HEK293 (cell line): ENCODE measurements around the gene RASA2.

DNA sequence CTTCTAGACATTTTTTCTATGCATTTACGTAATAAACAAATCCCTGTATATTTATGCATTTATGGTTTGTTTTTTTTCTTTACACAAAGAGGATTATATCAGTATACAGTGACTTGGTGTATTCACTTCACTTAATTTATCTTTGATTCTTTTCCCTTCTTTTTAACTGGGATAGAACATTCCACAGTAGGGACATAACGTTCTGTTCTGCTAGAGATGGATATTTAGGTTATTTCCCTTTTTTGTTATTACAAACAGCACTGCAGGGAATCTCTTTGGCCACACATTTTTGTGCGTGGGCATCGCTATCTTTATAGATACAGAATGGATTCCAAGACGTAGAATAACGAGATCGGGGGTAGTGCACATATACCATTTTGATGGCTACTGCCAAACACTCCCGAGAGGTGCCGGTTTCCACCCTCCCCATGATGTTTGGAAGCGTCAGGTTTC, 44.7 kb downstream of the PXYLP1 start:
- PRO-cap, result no peak
- RRBS, 2 experiments, result no CpG with 5 or more reads among the region's 10 CpGs

DNA sequence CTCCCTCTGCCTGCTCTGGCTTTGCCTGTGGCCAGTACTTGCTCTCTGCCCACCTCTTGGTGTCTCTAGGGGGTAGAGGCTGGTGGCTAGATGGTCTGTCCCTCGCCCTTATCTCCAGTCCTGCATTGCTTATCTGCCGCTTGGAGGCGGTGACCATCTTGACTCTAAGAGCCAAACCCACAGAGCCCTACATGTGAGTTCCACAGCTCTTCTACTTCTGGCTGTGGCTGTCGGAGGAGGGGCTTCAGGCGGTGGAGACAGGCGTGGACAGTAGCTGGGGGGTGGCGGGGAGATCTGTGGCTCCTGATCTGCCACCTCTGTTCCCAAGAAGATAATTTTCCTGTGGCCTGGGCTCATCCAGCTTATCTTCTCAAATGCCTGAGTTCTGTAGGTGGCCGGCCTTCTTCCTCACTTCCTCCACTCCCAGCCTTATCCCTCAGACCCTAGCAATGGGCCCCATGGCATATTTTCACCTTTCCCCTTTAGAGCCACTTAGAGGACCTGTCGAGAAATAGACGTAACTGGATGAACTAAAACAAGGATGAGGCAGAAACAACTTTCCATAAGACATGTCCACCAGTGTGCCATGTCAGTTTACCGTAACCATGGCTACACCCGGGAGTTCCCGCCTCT, 55.5 kb upstream of the ZBTB38 start:
- PRO-cap, result no peak
- RRBS, 2 experiments, result no CpG with 5 or more reads among the region's 13 CpGs

DNA sequence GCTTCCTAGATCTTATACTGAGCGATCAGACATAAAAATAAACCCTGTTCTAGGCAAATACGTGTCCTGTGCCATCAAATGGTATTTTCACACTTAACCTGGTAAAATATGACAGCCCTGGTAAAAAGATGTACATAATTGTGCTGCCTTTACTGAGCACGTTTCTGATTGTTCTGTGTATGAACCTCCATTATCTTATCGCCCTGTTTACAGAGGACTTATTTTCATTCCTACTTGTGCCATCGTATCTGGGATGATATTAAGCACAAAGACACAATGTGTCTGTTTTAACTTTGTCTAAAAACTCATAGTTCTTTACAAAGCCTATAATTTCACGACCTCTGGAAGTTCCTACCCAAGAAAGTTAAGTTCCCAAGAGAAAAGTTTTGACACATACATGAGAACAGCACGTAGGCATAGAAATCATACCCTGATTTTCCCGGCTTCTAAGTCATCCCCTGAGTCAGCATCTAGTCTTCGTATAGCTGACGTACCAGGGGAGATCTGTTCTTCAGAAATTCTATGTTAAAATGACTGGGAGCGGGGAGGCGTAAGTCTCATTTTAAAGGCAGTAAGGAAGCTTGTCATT, 948 bp downstream of the ZBTB38 start:
- PRO-cap, result no peak
- RRBS, 2 experiments, result no CpG with 5 or more reads among the region's 12 CpGs

DNA sequence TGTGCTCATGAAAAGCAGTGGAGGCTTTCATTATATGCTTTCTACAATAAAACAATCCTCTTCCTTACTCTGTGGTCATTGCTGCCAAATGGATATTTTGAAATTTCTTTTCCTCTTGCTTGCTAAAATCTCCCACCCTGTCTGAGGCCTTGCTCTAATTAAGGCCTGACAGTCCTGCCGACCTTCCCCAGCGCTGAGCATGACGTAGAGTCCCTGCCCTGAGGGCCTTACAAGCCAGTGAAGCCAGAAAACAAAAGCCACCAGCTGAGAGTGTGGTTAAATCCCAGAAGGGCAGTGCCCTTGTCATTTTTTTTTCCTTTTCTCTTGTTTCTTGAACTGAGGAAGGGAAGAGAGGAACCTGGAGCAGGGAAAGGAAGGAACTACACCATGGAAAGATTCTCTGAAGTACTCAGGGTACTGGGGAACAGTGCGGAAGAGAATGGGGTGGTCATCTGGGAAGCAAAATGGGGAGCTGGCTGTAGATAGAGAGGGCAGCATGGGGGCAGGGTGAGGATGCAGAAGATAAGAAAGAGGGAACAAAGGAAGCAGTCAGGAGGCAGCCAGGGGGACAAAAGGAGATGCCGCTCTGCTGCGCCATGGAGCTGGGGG, 24.9 kb downstream of the ZBTB38 start:
- PRO-cap, result no peak
- RRBS, 2 experiments, result no CpG with 5 or more reads among the region's 6 CpGs

- PRO-cap, result no peak
- RRBS, 2 experiments, result no CpG with 5 or more reads among the region's 3 CpGs
These were observed 37.8 kb downstream of the ZBTB38 start for GRCh38 chr3:141406000-141406693.

DNA sequence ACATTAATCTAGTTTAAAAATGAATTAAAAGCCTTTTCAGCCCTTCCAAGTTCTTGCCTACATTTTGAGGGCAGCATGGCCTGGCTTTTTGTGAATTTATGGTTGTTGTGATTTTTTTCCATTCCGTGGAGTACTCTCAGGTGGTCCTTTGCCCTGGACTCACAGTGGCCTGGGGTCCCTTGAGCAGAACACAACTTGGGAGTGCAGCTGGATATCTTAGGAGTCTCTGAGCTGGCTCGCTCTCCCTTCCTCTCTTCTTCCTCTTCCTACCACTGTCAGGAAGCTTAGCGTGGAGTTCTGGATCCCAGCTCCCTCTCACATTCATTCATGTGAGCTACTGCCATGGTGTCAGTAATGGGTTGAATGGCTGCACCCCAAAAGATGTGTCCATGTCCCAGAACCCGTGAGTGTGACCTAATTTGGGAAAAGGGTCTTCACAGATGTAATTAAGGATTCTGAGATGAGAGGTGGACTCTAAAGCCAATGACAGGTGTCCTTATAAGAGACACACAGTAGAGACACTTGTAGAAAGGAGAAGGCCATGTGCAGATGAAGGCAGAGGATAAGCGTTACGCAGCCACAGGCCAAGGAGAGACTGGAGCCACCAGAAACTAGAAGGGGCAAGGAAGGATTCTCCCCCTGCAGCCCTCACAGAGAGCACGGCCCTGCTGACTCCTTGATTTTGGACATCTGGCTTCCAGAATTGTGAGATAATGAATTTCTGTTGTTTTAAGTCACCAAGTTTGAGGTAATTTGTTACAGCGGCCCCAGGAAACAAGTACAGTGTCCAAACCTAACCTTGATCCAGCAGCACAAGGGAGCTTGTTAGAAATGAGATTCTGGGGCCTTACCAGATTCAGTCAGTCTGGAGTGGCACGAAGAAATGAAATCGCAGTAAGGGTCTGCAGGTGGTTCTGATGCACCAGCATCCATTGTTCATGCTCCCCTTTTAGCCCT, 48.2 kb downstream of the ZBTB38 start:
- PRO-cap, result no peak
- RRBS, 2 experiments, result no CpG with 5 or more reads among the region's 10 CpGs

GRCh38 chr3:141486612-141487477, at the start of gene RASA2:
Gene RASA2, plus strand, starts transcription at chr3:141487027.
- PRO-cap, result unidirectional peak, plus-strand start at chr3:141486766; bidirectional peak, plus-strand start at chr3:141487084, minus-strand start at chr3:141486859
- RRBS, 2 experiments, result 1 to 2% methylated on average over 40 to 49 of the region's 92 CpGs

DNA sequence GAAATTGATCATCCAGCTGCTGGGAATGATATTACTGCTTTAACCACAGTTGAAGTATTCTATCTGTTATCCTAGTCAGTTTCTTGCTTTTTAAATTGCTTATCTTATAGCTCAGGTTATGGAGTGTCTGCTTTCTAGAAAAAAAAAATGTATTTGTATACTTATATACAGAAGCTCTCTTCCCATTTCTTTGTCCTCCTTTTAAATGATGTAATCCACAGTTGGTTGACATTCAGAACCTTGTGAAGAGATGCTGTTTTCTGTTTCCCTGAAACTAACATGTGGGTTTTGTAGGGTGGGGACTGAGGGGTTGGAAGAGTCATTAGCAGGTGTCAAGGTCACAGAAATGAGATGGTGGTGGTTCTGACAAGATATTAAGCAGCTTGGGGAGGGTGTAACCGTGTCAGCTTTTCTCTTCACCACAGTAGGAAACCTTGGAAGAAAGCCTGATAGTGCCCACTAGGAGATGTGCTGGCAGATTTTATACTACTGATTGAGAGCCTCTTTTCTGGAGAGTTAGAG, 2.3 kb downstream of the RASA2 start:
- PRO-cap, result no peak
- RRBS, 2 experiments, result no CpG with 5 or more reads among the region's 1 CpG

- PRO-cap, result no peak
- RRBS, 2 experiments, result no CpG with 5 or more reads among the region's 5 CpGs
These were observed 24.3 kb downstream of the RASA2 start for GRCh38 chr3:141511008-141511556.

DNA sequence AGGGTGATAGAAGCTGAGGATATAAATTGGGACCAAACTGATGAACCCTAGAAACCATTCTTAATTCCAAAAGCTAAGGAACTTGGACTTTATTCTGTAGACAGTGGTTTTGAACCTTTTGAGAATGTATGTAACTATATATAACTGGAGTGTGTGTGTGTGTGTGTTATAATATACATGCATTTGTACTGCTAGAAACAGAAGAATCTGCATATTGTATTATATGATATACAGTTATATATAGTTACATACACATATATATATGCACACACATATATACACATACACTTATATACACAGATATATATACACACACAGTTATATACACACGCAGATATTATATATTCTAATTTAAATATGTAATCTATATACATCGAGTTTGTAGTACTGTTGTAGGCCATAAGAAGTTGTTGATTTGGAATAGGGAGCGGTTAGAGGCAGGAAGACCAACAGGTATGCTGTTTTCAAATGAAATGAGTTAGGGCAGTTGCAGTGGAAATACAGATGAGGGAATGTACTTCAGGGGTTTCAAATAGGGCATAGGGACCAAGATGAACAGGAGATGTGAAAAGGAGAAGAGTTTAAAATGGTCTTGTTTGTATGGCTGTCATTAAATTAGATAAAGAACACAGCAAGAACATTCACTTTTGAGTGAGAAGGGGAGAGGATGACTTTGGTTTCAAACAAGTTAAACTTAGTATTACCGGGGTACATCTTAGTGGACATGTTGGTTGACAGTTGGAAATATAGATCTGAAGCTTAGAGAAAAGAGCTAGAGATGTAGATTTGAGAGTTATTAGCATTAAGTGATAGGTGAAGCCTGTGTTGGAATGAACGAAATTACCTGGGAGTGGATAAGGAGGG, 33.8 kb downstream of the RASA2 start:
- PRO-cap, result no peak
- RRBS, 2 experiments, result no CpG with 5 or more reads among the region's 5 CpGs

GRCh38 chr3:141544588-141545157, 57.8 kb downstream of the RASA2 start:
- PRO-cap, result no peak
- RRBS, 2 experiments, result no CpG with 5 or more reads among the region's 6 CpGs

- PRO-cap, result no peak
- RRBS, 2 experiments, result no CpG with 5 or more reads among the region's 13 CpGs
These were observed 33.4 kb downstream of the GRK7 start for GRCh38 chr3:141796479-141797084.

DNA sequence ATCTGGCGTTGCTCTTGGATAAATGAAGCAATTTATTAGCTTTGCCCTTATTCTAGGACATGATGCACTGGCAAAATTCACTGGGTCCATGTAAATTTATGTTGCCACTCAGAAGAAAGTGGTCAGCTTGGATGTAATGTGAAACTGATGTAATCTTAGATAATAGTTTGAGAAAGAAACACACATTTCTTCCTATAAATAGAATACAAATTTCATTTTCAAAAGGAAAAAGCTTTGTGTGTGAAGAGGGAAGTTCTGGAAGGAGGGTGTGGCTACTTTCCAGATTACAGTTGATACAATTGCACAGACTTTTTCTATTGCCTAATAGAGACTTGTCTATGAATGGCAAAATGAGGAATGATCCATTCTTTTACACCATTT, 23.3 kb upstream of the ATP1B3 start:
- PRO-cap, result no peak
- RRBS, 2 experiments, result no CpG with 5 or more reads among the region's 1 CpG

DNA sequence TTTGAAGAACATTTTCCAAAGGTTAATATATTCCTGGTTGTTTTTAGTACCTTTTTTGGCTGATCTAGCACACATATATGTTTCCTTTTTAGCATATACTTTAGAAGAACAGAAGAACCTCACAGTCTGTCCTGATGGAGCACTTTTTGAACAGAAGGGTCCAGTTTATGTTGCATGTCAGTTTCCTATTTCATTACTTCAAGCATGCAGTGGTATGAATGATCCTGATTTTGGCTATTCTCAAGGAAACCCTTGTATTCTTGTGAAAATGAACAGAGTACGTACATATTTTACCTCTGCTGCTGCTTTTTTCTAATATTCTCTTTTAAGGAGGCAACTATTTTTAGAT, 37.1 kb downstream of the ATP1B3 start:
- PRO-cap, result no peak
- RRBS, 2 experiments, result no CpG with 5 or more reads among the region's 1 CpG

DNA sequence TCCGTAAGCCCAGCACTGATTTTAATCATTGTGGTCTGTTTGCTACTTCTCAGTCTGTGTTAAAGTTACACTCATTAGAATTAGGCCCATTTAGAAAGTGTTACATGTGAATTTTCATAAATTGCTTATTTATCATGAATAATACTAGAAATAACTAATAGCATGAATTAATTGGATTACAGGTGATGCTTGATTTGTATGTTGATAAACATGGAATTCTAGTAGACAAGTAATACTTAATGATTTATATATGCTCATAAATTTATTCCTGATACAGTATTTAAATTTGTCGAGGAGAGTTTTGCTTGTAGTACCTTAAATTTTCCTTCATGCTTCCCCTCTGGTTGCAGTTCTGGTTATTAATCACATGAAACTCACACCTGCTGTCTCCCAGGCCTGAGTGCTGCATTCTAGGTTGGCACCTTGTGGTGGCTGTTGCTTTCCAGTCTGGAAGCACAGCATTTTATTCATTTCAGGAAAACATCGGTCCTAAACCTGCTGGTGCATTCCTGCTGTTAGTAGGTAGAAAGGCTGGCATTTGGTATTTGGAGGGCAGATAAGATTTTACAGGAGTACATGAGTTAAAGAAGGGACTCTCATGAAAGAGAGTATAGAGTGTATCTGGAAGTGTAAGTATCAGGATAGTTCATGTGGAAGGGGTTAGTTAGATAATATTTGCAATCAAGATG, 44.8 kb downstream of the ATP1B3 start:
- PRO-cap, result no peak
- RRBS, 2 experiments, result no CpG with 5 or more reads among the region's 3 CpGs

DNA sequence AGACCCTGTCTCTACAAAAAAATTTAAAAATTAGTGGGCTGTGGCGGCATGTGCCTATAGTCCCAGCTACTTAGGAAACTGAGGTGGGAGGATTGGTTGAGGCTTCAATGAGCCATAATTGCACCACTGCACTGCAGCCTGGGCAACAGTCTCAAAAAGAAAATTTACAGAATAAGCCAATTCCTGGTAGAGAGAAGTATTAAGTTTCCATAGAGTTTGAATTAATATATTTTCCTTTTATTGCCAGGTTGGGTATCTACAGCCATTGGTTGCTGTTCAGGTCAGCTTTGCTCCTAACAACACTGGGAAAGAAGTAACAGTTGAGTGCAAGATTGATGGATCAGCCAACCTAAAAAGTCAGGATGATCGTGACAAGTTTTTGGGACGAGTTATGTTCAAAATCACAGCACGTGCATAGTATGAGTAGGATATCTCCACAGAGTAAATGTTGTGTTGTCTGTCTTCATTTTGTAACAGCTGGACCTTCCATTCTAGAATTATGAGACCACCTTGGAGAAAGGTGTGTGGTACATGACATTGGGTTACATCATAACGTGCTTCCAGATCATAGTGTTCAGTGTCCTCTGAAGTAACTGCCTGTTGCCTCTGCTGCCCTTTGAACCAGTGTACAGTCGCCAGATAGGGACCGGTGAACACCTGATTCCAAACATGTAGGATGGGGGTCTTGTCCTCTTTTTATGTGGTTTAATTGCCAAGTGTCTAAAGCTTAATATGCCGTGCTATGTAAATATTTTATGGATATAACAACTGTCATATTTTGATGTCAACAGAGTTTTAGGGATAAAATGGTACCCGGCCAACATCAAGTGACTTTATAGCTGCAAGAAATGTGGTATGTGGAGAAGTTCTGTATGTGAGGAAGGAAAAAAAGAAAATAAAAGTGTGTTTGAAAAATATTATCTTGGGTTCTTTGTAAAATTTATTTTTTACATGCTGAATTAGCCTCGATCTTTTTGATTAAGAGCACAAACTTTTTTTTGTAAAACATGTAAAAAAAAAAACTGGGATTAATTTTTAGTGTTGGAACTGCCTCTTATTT, 49.2 kb downstream of the ATP1B3 start:
- PRO-cap, result no peak
- RRBS, 2 experiments, result no CpG with 5 or more reads among the region's 10 CpGs

GRCh38 chr3:141941032-141941577, 64.7 kb downstream of the ATP1B3 start:
- PRO-cap, result no peak
- RRBS, 2 experiments, result no CpG with 5 or more reads among the region's 13 CpGs

DNA sequence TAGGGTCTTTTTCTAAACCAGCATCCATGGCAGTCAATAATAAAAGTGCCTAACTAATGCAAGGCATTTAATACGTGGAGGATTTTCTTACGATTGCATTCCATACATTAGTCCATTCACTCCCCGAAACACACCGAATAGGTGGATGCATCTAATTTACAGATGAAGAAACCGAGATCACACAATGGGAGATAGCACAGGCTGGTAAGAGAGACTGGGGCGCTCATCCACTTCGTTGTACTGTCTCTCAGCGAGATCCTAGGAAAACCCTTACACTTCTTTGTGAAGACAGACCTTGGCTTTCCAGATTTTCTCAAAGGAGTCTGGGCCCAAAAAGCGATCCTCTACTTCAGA, 993 bp downstream of the TFDP2 start:
- PRO-cap, result no peak
- RRBS, 2 experiments, result no CpG with 5 or more reads among the region's 9 CpGs

DNA sequence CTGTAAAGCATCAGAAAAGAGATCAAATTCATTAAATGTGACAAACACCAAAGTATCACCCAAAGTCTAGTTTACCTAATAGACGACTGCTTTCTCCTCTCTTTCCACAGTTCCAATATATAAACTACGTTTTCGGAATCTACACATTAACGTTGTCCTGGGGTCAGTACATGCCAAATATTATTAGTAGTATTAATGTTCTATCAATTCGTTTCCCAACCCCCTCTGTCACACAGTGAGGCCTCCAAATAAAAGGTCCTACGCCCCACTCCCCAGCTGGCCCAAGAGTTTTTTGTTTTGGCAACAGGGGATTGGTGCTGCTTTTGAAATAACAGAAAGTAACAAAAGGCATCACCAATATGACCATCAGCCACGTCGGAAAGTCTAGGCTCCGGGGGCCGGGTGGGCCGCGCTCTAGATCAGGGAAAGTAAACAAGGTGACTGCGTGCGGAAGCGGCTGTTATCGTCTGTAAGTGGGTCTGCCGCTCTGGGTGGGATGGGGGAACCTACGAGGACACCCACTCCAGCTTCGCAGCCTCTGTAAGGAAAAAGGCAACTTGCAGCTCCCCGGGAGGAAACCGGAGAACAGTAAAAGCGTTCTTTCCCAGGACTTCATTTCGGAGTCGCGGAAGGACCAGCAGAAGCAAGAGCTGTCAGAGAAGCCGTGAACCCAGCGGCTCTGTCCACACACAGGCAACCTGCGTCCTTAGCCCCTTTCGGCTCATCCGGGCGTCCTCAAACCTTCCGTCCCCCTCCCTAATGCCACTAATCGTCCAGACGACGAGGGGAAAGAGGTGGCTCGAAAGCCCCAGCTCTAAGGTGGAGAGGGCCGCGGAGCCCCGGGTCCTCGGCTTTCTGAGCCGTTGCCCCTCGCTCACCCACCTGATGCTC, 604 bp downstream of the XRN1 start:
- PRO-cap, result bidirectional peak, plus-strand start at position 620 of the sequence, minus-strand start at position 393 of the sequence; bidirectional peak, plus-strand start at position 765 of the sequence, minus-strand start at position 761 of the sequence
- RRBS, 2 experiments, result no CpG with 5 or more reads among the region's 42 CpGs

- PRO-cap, result unidirectional peak, plus-strand start at chr3:142888283
- RRBS, 2 experiments, result 19 to 38% methylated on average over 3 of the region's 14 CpGs
These were observed 757 bp downstream of the PCOLCE2 start for GRCh38 chr3:142888172-142888479.